Colonic mucosa (tissue), 1 donor: ENCODE measurements around the genes DUSP19, ITGAV and PMS1.

- PRO-cap, result no peak
These were observed 17.9 kb downstream of the PDE1A start for GRCh38 chr2:182408881-182409458.

- PRO-cap, result no peak
These were observed 46.8 kb upstream of the FRZB start for GRCh38 chr2:182913234-182913568.

DNA sequence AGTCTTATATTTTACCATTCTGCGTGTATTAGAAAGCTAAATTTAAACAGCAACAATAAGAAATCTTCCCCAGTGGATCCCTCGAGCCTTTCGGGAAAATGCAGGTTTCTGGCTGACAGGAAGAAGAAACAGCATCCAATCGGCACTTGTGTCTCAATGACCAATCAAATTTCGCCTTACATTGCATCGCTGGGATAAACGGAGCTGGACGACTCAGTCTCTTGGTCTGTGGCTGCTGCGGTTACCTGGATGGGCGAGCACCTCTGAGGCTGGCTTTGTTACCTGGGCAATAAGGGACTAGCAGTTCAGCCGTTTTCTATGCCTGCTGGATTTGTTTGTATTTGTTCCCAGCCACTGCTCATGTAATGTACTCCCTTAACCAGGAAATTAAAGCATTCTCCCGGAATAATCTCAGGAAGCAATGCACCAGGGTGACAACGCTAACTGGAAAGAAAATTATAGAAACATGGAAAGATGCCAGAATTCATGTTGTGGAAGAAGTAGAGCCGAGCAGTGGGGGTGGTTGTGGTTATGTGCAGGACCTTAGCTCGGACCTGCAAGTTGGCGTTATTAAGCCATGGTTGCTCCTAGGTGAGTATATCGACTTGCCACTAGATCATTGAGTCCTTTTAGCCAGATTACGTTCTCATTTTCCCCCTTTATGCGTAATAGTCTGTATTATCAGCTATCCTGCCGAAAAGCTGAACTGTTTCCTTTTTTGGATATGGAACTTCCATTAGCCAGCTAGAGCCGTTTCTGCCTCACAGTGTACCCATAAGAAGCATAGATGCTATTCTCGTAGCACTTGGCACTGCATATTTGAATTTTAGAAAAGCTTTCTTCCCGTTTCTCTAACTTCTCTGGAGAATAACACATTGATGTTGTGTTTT is at the start of gene DUSP19:
TSS of gene DUSP19 (plus strand) at position 179 of the 890 bp plus-strand sequence.
- PRO-cap, result bidirectional peak, plus-strand start at position 224 of the sequence, minus-strand start at position 92 of the sequence

DNA sequence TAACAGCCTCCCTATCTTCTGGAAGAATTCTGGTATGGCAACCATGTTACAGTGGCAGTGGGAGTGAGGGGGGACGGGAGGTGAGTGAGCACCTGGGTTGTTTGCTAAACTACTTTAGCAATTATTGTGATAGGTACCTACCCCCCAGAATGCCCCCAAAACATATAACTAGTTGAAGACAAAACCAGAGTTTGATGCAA is 128.7 kb downstream of the NUP35 start:
- PRO-cap, result unidirectional peak, plus-strand start at position 74 of the sequence

DNA sequence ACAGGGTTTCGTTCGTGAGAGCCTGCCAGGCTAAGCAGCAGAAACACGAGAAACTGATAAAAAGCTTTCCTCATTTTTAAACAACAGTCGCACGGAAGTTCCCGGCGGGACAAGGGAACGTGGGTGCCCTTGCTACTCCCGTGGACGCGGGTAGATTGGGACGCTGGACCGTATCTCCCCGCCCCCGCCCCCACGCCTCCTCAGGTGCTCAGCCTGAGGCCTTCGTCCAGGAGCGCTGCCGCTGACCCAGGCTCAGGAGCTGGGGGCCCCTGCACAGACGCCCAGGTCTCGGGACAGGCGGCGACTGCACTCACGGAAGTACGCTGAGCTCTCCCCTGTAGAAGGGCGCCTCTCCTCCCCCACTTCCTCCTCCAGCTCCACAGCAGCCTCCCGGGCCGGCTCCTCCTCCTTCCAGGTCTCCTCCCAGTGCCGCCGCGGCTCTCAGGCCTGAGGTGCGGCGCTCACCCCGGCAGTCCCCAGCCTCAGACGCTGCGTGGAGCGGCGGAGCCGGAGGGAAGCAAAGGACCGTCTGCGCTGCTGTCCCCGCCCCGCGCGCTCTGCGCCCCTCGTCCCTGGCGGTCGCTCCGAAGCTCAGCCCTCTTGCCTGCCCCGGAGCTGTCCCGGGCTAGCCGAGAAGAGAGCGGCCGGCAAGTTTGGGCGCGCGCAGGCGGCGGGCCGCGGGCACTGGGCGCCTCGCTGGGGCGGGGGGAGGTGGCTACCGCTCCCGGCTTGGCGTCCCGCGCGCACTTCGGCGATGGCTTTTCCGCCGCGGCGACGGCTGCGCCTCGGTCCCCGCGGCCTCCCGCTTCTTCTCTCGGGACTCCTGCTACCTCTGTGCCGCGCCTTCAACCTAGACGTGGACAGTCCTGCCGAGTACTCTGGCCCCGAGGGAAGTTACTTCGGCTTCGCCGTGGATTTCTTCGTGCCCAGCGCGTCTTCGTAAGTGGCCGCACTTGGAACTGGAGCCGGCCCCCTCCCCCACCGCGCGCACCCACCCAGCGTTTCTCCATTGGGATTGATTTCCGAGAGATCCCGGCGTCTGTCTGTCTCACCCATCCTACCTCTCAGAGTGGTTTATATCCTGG is at the start of gene ITGAV:
TSS of gene ITGAV (plus strand) at position 472 of the 1,085 bp plus-strand sequence.
- PRO-cap, result bidirectional peak, plus-strand start at position 485 of the sequence, minus-strand start at position 306 of the sequence; unidirectional peak, minus-strand start at position 961 of the sequence

DNA sequence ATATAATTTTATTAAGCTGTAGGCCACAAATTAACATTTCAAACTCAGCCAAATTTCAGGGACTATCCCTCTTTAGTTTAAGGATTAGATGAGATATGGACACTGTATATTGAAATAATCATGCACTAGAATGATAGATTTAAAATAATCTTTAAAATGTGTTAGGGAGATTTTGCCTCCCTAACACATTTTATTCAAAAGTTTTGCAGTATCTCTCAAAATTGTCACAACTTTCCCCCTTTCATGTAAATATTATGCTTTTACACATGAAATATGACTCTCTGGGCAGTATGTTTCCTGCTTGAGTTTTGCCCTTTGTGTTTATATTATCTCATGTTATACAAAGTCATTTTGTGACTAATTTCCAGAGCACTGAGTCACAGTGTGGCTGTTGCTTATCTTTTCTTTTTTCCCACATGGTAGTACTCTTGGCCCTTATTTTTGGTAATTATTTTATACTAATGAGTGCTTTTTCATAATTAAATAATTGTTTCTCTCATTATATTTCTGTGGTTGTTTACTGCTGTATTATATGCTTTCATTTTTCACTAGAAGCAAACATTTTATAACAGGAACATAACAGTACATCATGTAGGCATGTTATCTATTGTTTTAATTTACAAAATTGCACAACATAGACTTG is 1.1 kb downstream of the TFPI start:
- PRO-cap, result no peak

GRCh38 chr2:188142731-188142947 is 149.0 kb upstream of the GULP1 start:
- PRO-cap, result no peak

DNA sequence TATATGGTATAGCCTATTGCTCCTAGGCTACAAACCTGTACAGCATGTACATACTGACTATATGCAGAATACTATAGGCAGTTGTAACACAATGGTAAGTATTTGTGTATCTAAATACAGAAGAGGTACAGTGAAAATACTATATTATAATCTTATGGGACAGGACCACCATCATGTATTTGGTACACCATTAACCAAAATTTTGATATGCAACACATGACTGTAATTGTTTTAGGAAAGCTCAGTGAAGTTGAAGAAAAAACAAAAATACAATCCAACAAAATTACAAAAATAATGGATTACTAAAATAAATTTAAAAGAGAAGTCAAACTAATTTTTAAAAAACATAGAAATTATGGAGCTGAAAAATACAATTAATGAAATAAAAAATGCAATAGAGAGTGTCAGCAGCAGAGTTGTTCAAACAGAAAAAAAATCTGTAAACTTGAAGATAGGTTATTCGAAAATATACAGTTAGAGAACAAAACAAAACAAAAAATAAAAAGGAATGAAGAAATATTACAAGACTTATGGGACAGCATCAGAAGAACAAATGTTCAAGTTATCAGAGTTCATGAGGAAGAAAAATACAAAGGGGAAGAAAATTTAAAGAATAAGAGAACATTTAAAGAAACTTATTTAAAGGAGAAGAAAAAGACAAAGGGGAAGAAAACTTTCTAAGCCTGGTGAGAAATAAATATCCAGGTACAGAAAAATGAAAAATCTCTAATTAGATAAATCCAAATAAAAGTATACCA is 114.7 kb downstream of the GULP1 start:
- PRO-cap, result no peak

DNA sequence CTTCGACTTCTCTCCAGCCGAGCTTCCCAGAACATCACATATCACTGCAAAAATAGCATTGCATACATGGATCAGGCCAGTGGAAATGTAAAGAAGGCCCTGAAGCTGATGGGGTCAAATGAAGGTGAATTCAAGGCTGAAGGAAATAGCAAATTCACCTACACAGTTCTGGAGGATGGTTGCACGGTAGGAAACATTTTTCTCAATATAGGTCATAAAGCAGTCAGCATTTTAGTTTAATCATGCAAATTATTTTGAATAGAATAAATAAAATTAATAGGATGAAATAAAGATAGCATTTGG is 36.5 kb downstream of the COL3A1 start:
- PRO-cap, result no peak

DNA sequence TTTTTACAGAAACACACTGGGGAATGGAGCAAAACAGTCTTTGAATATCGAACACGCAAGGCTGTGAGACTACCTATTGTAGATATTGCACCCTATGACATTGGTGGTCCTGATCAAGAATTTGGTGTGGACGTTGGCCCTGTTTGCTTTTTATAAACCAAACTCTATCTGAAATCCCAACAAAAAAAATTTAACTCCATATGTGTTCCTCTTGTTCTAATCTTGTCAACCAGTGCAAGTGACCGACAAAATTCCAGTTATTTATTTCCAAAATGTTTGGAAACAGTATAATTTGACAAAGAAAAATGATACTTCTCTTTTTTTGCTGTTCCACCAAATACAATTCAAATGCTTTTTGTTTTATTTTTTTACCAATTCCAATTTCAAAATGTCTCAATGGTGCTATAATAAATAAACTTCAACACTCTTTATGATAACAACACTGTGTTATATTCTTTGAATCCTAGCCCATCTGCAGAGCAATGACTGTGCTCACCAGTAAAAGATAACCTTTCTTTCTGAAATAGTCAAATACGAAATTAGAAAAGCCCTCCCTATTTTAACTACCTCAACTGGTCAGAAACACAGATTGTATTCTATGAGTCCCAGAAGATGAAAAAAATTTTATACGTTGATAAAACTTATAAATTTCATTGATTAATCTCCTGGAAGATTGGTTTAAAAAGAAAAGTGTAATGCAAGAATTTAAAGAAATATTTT is 37.6 kb downstream of the COL3A1 start:
- PRO-cap, result no peak

GRCh38 chr2:189085522-189086044 is 94.0 kb downstream of the COL5A2 start:
- PRO-cap, result no peak

DNA sequence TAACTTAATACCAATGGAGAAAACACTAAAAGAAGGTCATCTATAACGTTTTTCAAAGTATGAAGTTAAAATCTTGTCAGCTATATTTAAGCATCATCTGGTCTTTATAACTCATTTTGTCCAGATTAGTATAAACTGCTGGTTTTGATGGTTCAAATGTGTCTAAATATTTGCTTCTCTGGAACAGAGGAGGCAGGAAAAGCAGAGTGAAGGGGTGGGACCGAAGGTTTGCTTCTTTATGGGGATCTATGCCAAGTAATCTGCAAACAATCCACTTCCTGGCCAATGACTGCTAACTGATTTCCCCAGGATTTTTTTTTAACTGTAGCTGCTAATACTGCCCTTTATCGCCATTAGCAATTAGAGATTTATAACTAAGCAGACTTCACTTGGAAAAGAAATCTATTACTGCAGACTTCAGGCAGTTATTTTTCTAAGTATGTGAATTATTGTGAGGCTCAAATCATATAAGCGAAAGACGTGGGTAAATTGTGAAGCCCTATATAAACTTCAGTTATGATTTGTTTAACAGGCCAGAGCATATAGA is 31.2 kb upstream of the COL5A2 start:
- PRO-cap, result no peak

GRCh38 chr2:189304452-189304774 is 124.9 kb upstream of the COL5A2 start:
- PRO-cap, result no peak

DNA sequence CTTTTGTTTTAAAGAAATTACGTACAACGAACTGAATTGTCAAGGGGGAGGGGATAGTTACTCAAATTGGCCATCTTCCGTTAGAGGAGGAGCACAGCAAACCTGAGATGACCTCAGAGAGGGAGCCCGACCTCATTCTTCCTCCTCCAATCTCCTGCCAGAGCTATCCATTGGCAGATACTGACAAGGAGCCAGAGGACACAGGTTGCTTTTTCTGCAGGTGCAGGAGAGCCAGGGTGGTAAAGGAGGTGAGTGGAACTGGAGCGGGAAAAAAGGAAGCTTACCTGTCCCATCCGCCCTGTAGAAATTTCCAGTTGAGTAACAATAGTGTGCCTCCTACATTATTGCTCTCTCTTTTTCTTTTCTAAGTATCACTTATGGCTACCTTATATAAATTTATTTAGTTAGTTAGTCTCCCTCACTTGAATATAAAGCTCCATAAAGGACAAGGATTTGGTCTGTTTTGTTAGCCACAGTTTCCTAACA is 24.2 kb downstream of the ANKAR start:
- PRO-cap, result no peak

DNA sequence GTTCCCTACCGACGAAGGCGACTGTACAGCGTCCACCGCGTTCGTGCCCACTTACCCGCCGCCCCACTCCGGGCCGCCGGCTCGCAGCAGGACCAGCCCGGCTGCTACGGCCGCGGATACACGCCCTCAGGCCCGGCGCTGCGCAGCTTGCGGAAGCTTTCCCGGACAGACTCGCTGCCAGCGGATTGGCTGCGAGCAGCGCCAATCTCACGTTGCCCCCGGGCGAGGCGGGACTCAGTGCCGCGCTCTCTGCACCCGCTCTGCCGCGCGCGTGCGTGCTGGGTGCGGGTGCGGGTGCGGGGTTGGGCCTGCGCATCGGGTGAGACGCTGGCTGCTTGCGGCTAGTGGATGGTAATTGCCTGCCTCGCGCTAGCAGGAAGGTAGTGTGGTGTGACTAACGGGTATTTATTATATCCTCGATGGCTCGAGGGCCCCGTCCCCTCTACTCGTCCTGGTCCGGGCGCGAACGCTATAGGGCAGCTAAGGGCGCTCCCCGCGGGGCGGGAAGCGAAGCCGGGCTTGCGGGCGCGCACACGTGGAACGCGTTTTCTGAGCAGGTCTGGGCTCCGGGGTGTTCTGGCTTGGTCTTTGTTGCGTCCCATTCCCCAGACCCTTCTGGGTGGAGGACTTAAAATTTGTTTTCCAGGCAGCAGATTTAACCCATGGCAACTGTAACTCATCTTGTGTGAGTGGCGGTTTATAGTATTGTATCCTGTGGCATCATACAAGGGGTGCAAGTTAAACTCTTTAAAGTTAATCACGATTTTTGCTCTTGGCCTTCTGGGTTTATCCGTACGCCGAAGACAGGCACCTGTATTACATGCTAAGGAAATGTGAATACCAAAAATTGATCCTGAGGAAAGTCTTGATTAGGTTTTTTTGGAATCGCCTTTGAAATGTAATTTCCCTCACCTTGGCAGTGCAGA is at the start of gene PMS1:
TSS of gene PMS1 (plus strand) at position 237 of the 926 bp plus-strand sequence.
- PRO-cap, result bidirectional peak, plus-strand start at position 291 of the sequence, minus-strand start at position 94 of the sequence

DNA sequence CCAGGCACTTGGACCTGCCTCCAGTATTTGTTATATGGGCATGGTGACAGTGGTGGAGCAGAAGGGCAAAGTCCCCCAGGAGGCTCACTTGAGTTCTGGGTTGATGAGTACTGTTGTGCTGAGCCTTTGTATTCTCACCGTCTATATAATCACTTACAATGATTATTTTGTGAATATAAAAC is 21.5 kb upstream of the C2orf88 start:
- PRO-cap, result unidirectional peak, plus-strand start at position 91 of the sequence

DNA sequence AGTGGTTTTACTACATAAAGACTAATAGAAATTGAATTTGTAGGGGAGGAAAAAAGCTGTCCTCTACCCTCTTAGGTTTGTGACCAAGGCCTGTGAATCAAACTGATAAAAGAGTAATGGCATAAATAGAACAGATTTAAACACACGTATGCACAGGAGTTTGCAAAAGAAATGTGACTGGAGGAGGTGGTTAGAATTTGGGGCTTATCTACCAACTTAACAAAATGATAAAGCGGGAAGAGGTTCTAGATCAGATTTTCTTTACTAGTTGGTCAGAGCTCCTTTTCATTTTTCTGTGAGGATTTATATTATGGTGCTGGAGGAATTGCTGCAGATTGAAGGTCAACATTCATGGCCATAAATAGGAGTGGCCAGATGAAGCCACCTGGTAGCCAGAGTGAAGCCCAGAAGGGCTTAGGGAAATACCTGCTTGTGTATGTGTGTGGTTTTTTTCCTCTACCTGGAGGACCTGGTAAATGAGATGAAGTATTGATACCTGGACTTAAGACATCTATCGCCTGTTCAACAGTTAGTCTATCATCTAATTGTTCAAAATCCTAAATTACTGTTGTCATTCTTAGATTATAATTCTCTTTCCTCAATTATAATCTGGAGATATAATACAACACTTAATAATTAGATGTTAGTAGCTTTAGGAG is 4.7 kb downstream of the C2orf88 start:
- PRO-cap, result no peak

GRCh38 chr2:190235430-190235765 is 54.7 kb downstream of the C2orf88 start:
- PRO-cap, result no peak

DNA sequence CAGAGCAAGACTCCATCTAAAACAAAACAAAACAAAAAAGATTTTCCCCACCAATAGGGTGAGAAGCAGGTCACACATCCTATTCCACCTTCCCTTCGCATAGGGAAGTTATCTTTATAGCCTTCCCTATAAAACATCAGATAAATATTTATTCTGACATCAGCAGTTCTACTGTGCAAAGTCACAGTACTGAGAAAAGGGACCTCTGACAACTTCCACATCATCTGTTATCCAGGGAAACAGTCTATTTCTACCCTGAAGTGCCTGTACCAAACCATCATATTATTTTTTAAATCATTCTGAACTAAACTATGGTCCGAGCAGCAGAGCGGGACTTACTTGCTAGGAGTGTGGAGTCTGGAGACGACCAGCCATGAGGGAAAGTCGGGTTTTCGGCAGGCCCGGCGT is 24.5 kb downstream of the NEMP2 start:
- PRO-cap, result no peak

- PRO-cap, result no peak
These were observed 53.1 kb downstream of the GLS start for GRCh38 chr2:190933577-190934230.